GM06990 (cell line): ENCODE measurements around the genes ANKRD13B and NSRP1.

DNA sequence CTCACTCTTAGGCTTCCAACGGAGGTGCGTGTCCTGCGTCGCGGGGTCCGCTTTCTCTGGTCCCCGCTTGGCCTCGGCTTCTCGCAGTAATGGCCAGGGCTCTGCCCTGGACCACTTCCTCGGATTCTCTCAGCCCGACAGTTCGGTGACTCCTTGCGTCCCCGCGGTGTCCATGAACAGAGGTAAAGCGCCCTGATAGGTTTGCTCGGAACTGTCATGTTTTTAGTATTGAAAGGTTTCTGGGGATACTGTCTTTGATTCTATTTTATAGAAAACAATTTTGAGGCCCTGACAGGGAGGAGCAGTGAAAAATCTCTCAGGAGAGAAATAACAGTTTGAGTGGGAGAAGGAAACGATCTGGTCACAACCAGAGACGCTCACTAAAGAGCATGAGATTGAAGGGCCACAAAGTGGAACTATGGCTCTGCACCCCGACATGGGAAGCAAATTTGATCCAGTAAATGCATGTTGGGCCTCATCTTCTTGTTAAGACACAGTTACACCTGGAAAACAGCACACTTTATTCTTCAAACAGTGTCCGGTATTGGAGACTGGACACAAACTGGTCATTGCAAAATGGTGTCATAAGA, 415 bp downstream of the ERAL1 start:
- RRBS, result no CpG with 5 or more reads among the region's 21 CpGs

GRCh38 chr17:28909858-28911183, 7.4 kb upstream of the DHRS13 start:
- RRBS, result no CpG with 5 or more reads among the region's 15 CpGs

DNA sequence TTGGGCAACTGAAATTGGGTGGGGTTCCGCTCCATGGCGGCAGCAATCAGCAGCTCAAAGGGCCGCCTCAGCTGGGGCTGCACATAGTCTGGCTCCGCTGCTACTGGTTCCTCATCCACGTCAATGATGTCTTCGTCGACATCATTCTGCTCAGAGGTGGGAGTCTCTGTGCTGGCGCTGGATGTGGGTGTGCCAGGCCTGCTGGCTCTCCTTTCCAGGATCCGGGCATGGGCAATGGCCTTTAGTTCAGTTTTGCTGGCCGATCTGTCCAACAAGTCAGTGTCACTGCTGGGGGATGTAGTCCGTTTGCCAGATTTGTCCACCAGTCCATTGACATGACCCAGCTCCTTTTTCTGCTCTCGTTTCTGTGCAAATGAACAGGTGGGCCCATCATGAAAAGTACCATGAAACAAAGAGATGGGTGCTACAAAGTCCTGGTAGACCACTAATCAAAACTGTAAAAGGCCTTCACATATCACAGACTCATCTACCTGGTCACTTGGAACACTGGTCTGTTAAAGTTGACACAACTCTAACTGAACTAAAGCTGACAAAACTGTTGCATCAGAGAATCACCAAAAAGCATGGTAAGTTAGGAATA, 21.2 kb upstream of the DHRS13 start:
- RRBS, result no CpG with 5 or more reads among the region's 12 CpGs

- RRBS, result 4% methylated on average over 33 of the region's 64 CpGs
Observed at GRCh38 chr17:28949858-28950901, 1.1 kb downstream of the PHF12 start.

GRCh38 chr17:28981928-28982763, 23.7 kb downstream of the SEZ6 start:
- RRBS, result no CpG with 5 or more reads among the region's 19 CpGs

DNA sequence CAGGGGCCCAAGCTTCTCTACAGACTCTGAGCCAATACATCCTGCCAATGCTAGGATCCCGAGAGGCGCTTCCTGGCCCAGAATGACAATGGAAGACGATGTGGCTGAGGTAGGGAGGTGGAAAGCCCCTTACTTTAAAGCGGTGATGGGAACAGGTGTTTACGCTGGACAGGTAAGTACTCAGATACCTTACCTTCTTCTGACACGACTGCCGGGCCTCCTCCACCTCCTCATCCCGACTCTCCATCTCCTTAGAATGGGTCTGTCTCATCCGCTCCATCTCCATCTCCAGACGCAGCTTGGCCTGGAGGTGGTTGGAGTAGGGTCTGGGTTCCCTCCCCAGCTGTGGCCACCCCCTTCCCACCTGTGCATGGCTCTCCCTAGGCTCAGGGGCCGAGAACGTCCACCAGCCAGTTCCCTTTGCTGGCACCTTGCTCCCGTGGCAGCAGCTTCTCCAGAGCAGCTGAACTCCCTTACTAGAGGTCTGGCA, 50.9 kb downstream of the PIPOX start:
- RRBS, result no CpG with 5 or more reads among the region's 13 CpGs

DNA sequence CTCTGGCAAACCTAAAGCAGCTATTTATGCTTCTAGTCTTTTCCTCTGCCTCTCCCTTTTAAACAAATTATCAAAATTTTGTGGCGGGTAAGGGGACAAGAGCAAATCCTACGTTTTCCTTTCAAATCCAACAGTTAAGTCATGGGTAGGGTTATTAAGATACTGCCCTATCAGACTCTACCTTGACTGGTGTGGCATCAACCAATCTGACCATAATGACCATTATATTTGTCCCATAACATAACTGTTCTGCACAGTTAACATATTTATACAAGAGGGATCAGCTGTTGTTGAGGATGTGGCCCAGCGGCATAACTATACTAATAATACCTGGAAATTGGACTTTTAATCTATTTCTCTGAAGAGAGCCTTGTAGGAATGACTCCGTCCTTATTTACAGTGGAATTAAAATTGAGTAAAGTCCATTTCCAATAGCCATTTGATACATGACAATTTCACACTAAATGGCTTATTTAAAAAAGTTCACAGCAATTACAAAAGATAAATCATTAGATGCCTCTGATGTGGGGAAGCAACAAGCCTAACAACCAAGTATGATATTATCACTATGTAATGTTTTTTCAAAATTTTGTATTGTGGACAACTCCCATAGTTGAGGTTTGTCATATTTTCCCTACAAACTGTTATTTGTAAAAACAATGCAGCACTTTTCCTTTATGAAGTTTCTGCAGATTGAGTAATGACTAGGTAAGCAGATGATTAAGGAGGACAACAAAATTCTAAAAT, 13.6 kb downstream of the CRYBA1 start:
- RRBS, result no CpG with 5 or more reads among the region's 4 CpGs

DNA sequence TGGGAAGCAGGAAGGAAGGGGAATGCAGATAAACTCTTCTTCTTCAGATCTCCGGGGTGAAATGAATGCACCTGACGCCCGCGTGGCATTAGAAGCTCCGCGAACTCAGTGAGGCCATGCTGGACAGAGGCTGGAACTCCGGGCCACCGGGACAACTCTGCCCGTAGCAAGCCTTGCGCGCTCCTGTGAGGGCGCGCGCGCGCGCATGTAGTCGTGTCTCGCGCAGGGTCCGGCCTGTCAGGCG, 198 bp upstream of the TAOK1 start:
- RRBS, result 3% methylated on average over 18 of the region's 22 CpGs

GRCh38 chr17:29489488-29489918, 77.3 kb downstream of the ABHD15 start:
- RRBS, result no CpG with 5 or more reads among the region's 2 CpGs

GRCh38 chr17:29590194-29590932, 915 bp upstream of the GIT1 start:
- RRBS, result no CpG with 5 or more reads among the region's 27 CpGs

GRCh38 chr17:29592626-29593799, at the start of gene ANKRD13B:
TSS of gene ANKRD13B (plus strand) at chr17:29593132.
- RRBS, result 3% methylated on average over 34 of the region's 134 CpGs

- RRBS, result no CpG with 5 or more reads among the region's 2 CpGs
Observed at GRCh38 chr17:29681918-29682465, 59.3 kb upstream of the CORO6 start.

- RRBS, result no CpG with 5 or more reads among the region's 3 CpGs
Observed at GRCh38 chr17:29723671-29724315, 101.1 kb upstream of the CORO6 start.

DNA sequence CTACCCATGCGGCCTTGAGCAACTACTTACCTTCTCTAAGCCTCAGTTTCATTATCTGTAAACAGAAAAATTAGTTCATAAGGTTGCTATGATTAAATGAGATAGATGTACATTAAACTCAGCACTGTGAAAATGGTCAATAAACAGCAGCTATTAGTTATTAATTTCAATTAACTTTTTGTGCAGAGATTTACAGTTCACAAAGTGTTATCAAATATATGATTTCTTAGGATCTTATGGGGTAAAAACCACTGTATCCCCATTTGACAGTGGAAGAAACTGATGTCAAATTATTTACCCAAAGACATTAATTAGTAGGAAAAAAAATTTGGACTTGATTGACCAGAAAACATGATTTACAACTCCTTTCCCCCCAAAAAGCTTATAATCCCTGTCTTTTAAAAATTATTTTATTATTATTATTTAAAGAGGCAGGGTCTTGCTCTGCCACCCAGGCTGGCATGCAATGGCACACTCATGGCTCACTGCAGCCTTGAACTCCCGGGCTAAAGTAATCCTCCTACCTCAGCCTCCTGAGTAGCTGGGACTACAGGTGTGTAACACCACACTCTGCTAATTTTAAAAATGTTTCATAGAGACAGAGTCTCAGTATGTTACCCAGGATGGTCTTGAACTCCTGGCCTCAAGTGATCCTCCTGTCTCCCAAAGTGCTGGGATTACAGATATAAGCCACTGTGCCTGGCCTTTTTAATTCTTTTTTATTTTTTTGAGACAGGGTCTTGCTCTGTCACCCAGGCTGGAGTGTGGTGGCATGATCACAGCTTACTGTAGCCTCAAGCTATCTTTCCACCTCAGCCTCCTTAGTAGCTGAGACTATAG, 135.8 kb upstream of the CORO6 start:
- RRBS, result no CpG with 5 or more reads among the region's 2 CpGs

DNA sequence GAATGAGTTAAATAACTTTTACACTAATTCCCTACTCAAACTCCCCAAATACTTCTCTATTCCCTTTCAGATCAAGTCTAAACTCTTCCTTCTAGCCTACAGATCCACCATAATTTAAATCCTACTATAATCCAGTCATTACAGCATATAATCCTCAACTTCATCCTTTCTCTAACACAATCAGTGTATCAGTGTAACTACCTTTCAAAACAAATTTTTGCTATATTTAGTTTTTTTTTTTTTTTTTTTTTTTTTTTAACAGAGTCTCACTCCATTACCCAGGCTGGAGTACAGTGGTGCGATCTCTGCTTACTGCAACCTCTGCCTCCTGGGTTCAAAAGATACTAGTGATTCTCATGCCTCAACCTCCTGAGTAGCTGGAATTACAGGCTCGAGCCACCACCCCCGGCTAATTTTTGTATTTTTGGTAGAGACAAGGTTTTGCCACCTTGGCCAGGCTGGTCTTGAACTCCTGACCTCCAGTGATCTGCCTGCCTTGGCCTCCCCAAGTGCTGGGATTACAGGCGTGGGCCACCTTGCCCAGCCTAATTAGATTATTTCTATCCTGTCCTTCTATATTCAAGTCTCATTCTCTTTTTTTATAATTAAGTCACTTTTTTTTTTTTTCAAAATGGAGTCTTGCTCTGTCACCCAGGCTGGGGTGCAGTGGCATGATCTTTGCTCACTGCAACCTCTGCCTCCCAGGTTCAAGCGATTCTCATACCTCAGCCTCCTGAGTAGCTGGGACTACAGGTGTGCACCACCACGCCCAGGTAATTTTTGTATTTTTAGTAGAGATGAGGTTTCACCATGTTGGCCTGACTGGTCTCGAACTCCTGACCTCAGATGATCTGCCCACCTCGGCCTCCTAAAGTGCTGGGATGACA, 147.4 kb upstream of the CORO6 start:
- RRBS, result no CpG with 5 or more reads among the region's 8 CpGs

DNA sequence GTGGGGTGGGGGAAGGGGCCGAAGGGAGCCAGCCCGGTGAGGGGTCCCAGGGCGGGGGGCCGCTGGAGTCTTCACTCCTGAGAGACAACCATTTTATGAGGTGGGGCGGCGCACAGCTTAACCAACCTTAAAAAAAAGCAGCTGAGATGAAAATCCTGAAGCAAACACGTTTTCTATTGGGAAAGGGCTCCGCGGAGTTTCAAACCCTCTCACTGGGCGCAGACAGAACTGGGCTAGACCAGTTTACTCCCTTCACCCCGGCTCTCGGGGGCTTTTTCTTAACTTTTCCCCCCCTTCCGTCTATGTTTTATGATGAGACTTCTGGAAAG, 352 bp upstream of the SSH2 start:
- RRBS, result no CpG with 5 or more reads among the region's 13 CpGs

DNA sequence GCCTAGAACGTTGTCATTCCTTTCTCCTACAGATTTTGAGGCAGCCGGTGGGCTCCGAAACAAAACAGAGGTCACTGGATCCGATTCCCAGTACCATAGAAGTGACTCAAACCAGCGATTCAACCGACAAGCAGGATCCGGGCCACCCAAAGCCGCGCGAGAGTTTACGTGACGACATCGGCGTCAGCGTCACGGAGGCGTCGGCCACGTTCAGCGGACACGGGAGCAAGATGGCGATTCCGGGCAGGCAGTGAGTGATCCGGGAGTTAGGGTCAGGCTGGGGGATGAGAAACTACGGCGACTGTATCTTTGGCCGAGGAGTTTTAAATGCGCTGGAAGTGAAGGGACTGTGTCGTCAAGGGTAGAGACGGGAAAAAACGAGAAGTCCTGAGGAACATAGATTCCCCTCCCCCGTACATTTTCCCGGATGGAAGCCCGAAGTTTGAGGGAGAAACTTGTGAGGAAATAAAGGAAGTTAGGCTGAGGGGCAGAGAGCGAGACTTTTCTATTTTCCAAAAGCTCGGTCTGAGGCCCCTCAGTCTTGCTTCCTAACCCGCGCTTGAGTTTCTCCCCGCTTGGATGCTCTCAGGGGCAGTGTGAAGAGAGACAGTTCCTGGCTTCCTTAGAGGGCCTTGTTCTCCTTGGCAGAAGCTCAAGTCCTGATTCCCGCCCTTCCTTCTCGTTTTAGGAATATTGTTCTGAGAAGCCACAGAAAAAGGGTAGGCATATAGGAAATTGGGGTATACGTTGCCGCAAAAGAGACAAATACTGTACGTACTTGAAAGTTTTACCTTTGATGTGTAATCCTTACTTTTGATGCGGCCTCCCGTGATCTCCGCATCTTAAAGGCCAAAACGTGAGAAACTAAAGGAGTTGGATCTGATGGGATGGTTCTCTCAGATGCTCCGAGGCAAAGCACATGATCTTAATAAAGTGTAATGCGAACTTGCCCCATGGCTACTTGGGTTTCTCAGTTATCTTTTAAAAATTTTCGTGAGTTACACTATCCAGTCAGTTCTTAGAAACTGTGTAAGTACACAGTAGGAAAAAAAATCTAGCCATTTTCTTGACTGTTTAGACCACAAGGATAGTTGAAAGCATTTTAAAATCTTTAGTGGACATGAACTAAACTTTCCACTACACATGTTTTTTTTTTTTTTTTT, at the start of gene NSRP1:
Gene NSRP1, plus strand, starts transcription at position 203 of the 1,163 bp plus-strand sequence.
- RRBS, result 4% methylated on average over 15 of the region's 51 CpGs

- RRBS, result no CpG with 5 or more reads among the region's 1 CpG
Observed at GRCh38 chr17:30286530-30287072, 5.1 kb downstream of the BLMH start.

DNA sequence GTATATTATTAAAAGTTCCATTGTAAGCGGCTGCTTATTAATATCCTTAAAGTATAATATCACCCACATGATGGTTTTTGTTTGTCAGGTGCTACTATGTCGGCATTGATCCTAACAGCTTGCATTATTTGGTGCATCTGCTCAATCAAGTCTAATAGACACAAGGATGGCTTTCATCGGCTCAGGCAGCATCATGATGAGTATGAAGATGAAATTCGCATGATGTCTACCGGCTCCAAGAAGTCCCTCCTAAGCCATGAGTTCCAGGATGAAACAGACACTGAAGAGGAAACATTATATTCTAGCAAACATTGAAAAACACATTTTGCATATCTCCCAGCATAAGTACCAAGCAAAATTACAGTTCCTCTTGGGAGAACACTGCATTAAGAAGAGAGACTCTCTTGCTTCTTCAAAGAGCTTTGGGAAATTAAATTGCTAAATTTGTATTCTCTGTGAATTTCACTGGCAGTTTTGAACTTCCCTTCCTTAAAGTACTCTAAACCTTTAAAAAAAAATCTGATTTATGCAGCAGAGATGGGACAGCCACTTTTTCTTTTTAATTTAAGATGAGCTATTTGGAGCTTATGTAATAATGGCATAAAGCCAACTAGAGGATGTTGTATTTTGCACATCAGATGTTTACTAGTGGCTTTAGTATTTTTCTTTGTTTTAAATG, 12.6 kb upstream of the GOSR1 start:
- RRBS, result no CpG with 5 or more reads among the region's 5 CpGs

DNA sequence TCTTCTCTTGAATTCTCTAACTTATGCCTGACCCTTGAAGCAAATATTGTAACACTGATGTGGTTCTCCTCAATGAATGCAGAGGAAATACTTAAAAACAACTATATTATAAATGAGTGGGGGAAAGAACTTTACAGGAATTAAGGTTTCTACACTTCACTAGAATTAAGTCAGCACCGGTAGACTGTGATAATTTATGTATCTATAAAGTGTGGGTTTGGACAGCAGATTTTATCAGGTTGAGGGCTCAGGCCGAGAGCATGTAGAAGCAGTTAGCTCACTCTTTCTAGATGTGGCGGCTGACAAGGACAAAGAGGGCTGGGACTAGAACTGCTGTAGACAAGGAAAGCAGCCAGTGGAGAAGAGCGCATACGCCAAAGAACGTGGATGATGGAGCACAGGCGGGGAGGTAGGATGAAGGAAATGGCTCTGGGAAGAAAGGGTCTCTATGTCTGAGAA, 566 bp upstream of the GOSR1 start:
- RRBS, result no CpG with 5 or more reads among the region's 7 CpGs